Osteocyte (in vitro differentiated cells): Measurements from ENCODE around the genes CDK20 and SPIN1.

- PRO-cap: no peak
These were observed 196.5 kb downstream of the GAS1 start for GRCh38 chr9:86750888-86751221.

- PRO-cap: no peak
These were observed 16.3 kb downstream of the DAPK1 start for GRCh38 chr9:87513893-87514517.

DNA sequence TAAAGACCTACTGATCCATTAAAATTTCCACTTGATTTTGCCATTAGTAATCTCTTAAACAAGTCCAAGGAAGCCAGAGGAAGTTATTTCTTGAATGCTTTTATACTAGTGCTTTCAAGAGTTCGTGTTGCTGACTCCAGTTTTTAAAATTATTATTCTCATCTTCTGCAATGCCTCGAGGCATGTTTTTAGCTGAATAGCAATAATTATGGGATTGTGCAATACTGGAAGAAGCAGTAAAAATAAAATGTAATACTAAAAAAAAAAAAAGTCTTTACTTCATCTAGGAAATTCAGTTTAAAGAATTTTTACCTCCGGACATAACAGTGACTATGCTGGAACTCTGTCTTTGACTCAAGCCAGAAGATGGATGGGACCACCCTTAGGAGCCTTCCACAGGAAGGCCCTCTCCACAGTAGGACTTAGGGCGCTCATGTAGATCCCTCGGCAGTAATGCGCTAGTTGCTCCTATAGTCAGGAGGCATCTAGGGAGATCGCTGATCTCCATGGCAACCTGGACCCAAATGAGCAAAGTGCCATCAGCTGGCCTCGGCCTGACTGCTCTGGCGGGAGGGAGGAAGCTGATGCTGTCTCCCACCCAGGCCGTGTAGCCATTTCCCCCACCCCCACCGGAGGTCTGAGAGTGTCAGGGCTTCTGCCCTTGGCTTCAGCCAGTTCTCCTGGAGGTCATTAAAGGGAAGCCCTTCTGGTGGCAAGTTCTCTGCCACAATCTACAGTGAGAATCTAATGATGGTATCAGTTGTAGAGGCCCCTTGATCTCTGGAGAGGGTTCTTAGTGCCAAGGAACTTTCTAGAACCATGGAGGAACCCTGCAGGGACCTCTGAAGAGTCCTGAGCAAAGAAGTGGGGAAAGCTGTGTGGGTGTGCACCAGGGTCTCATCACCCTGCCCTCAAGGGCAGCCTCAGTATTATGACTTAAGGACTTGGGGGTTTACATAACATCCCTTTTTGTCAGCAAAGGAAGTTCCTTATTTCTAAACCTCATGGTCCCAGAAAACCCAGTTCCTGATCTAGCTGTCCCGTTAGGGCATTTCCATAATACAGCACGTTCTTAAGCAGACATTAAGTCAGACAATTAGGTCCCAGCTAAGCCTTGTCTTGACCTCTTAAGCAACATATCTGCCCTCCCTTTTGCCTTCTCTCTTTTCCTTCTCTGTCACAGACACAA, 56.9 kb downstream of the DAPK1 start:
- PRO-cap: no peak

DNA sequence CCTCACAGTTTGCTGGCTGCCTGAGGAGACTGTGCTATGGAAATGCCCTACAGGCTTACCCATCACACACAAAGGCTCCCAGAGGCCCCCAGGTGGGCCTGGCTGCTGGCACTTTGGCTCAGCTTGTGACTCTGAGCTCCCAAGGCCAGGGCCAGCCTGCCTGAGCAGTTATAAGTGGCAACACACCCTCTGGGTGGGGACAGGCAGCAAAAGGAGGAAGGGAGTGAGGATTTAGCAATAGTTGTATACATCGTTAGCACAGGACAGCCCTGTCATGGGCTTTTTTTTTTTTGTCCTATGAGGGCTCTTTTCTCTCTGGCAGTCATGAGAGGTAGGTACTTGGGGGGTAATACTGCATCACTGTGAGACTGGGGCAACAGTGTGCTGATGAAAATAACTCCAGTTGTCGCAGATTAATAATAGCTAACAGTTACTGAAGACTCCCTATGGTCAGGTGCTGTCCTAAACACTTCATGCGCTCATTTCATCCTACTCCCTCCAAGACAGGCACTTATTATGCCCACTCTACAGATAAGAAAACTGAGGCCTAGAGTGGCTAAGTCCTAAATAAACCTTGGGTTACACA, 103.7 kb downstream of the DAPK1 start:
- PRO-cap: no peak

DNA sequence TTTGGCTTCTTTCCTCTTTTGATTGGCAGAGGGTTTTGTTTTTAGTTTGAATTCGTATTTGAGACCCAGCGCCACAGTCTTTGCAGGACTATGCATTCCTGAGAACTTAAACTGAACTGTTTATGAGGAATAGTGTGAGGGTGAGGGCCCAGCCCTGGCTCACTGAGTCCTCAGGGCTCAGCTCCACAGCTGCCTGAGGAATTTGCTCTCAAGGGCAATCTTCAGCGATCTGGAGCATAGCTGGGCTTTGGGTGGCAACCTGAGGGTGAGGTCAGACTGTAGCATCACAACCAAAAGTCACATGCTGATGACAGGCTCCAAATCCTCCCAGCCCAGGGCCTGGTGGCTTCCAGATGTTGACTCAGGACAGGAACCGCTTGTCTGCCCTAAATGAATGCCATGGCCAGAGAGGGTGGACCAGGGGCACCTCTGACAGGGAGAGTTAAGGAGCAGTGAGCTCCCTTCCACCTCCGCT, 14.1 kb upstream of the CTSL start:
- PRO-cap: no peak

DNA sequence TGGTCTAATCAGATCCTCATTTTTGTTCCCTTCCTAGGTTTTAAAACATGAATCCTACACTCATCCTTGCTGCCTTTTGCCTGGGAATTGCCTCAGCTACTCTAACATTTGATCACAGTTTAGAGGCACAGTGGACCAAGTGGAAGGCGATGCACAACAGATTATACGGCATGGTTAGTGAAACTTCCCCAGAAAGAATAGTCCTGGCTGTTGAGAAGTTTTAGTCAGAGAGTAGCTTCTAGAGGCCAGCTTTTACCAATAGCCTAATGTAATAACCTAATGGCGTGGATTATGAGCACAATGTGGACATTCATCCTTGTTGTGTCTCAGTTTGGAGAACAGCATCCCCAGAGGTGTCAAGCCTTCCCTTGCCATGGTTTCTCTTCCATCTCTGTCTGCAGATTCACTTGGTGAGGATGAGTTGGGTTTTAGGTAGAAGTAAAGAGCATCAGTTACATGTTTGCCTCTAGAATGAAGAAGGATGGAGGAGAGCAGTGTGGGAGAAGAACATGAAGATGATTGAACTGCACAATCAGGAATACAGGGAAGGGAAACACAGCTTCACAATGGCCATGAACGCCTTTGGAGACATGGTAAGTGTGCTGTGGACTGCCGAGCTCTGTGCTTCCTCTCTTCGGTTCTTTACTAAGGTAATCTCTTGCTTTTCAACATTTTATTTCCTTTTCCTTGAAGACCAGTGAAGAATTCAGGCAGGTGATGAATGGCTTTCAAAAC, 1.8 kb downstream of the CTSL start:
- PRO-cap: no peak

DNA sequence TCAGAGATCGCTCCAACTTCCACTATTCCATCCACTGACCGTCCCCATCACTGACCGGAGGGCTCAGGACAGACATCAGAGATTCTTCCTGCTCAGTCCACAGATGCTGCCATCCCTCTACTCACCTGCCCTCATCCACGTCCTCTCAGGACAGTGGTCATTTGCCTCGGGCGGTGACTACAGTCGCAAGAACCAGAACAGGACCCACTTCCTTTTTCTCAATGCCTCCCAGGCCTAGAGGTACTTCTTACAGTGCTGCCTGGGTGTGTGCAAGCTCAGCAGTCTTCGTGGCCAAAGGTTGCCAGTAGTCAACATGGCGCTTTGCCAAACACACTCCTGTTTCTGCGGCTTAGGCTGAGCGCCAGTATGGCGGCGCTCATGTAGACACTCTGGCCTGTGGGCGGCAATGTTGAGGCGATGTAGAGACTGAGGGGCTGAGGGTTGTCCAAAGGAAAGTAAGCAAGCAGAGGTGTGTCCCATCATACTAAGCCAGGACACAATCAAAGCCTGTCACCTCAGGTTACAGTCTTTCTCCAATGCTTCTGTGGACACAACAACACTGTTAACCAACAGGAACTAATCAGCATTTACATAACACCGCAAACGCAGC, 27.0 kb downstream of the SPATA31E1 start:
- PRO-cap: no peak

DNA sequence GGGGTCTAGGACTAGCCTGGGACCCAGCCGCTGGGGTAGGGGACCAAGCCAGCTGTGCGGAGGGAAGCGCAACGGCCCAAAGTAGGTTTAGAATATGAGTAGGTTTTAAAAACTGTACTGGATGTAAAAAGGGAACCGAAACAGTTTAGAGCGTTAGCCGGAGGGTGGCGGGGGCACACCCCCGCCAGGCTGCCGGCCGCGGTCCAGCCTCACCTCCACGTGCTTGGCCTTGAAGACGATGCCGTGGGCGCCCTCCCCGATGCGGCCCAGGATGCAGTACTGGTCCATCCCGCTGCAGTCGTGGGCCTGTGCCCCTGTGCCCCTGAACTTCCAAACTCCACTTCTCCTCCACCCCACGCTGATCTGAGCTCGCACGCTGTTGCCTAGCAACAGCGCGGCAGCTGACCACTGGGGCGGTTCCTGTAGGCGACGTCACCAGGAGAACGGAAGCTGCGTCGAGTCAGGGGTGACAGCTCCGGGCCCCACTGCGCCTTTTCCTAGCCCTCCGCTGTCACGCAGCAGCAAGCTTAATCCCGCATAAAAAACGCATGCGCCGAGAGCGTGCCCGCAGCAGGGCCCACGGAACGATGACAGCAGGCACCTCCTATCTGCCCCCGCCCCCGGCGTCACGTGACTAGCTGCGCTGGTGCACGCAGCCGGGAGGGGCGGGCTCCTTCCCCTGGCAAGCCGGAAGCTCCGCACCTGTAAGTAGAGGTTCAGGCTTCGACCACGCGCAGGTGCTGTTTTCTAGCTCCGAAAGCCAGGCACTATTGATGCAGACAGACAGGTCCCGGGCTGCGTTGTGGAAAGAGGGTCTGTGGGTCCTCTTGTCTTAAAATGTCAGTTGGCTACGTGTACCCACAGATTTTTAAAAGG, at the start of gene CDK20:
Gene CDK20, minus strand, starts transcription at position 375 of the 876 bp plus-strand sequence.
- PRO-cap: bidirectional peak, plus-strand start at position 435 of the sequence, minus-strand start at position 318 of the sequence; bidirectional peak, plus-strand start at position 711 of the sequence, minus-strand start at position 632 of the sequence

- PRO-cap: bidirectional peak, plus-strand start at chr9:88388452, minus-strand start at chr9:88388291
These were observed at the start of gene SPIN1 for GRCh38 chr9:88388157-88388527. SPIN1 (plus strand) TSS chr9:88388444.

DNA sequence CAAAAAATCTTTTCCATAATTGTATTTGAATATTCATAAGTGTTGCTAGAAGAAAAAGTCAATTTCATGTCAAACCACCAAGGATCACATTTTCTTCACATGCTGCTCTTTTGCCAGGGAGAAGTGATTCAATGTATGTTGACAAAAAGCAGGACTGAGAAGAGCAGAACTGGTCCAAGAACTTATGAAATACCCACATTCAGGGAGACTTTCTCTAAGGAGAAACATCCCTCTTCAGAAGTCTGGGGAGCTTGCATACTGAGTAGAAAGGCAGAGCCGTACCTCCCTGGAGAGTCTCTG, 6.7 kb upstream of the NXNL2 start:
- PRO-cap: no peak

DNA sequence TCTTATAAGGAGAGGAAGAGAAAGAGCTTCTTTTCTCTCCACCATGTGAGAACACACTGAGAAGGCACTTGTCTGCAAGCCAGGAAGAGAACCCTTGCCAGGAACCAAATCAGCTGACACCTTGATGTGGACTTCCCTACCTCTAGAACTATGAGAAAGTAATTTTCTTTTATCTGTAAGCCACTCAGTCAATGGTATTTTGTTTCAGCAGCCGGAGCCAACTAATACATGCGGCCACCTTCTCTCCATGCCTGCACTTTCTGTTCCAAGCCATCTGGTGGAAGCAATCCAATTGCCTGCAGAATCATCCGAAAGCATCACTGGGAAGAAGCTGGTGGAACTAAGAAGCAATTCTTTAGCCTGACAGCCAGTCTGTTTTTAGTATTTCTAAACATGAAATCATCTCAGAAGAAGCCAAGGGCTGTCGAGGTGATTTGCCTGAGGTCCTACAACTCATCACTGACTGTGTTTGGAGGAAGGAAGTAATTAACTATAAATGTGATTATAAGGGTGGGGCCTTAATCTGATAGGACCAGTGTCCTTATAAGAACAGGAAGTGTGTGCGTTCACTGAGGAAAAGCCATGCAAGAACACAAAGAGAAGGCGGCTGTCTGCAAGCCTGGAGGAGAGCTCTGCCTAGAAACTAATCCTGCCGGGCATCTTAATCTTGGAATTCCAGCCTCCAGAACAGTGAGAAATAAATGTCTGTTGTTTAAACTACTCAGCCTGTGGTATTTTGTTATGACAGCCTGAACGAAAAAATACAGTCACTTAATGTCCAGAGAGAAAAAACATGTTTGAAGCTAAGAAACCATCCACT, 49.0 kb downstream of the NXNL2 start:
- PRO-cap: no peak

- PRO-cap: no peak
These were observed 69.7 kb downstream of the NXNL2 start for GRCh38 chr9:88604585-88605121.

- PRO-cap: no peak
These were observed 9.8 kb downstream of the S1PR3 start for GRCh38 chr9:89000844-89001608.

DNA sequence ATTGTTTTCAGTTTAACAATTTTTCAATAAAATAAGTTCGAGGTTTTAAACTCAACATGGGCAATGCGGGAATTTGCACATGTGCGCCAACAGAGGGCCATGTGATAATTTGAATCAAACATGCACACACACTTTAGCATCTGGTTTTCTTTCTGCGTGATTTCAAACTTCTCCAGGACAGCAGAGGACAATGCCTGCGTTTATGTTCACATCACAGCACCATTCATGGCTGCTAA, 2.9 kb downstream of the SHC3 start:
- PRO-cap: no peak

GRCh38 chr9:89247489-89247827, 63.5 kb upstream of the CKS2 start:
- PRO-cap: no peak

DNA sequence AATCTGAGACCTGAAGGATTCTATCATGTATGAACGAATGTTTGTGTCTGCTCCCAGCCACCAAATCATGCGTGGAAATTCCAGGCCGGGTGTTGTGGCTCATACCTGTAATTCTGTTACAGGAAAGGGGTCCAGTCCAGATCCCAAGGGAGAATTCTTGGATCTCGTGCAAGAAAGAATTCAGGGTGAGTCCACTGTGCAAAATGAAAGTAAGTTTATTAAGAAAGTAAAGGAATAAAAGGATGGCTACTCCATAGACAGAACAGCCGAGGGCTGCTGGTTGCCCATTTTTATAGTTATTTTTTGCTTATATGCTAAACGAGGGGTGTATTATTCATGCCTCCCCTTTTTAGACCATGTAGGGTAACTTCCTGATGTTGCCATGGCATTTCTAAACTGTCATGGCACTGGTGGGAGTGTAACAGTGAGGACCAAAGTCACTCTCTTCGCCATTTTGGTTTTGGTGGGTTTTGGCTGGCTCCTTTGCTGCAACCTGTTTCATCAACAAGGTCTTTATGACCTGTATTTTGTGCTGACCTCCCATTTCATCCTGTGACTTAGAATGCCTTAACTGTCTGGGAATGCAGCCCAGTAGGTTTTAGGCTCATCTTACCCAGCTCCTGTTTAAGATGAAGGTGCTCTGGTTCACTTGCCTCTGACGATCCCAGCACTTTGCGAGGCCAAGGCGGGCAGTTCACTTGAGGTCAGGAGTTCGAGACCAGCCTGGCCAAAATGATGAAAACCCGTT, 2.1 kb upstream of the CKS2 start:
- PRO-cap: no peak

DNA sequence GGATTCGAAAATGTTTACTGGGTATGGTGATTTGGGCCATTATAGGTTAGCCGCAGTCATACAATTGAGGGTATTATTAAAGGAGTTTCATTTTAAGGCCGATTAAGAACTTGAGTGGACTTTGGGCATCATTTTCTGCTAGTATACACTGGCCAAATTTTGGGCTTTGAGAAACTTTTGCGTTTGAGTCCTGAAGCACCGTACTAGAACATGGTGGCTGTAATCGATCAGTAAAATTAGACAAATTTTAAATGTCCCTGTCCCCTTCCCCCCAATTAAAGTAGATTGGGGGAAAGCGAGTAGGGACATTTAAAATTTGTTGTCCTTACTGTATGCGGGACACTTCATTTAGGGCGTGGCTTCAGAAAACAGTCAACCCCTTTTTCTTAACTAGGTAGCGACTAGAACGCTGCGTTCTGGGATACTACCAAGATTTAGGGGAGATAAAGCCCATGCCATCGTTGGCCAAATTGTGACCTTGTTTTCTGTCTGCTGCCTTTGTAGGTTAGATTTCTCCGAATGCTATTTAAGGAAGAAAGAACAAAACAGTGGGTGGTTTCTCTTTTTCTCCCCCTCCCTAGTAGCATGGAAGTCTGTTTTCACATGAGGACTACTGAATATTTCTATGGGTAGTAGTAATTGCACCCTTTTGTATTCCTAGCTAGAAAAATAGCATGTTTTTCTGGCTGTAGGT, 1.1 kb downstream of the CKS2 start:
- PRO-cap: no peak

- PRO-cap: no peak
These were observed 57.1 kb downstream of the SECISBP2 start for GRCh38 chr9:89375330-89375852.

DNA sequence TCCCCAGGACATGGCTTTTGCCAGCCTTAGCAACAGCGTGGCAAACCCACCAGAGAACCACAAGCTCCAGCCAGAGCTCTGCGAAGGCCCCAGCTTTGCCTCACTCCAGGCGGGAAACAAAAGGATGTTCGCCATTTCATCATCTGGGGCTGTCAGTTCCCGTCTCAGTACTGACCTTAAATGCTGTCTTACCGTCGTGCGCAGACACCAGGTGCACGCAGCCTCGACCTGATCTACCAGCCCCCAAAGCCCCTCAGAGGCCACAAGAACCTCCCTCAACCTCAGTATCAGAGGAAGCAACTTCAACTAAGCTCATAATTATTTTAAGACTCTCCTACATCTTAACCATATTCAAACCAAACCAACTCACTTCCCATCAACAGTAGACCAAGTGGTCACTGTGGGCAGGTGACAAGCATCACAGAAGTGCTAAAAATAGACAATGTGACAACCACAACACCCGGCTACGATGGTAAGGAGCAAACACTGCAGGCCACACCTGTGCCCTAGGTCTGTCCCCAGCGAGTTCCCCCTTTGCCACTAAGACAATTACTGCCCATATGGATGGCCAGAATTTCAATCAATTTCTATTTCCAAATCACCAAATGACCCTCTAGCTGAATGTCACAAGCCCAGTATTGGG, 71.3 kb downstream of the SEMA4D start:
- PRO-cap: no peak

DNA sequence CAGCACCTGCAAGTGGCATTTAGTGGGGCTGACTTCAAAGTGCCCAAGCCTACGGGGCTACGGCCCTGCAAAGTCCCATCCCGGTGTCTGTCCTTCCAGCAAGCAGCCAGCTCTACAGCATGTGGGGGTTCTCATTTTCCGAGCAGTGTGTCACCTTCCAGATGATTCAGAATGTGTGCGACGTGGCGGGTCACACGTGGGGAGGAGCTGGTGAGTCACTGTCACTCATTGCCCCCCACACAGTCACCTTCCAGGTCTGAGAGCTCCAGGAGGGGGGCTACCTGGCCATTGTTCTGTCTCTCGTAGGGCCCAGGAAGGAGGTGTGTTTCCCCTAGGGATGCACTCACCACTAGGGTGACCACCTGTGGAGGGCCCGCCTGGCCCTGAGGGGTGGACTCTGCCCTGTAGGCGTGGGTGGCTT, 70.3 kb downstream of the SEMA4D start:
- PRO-cap: no peak